Uterus (tissue), 7 donors: Measurements from ENCODE around the genes GINM1, RAET1L and MTHFD1L.

- PRO-cap, 4 experiments = peak in 4 of 4 experiments; most common plus-strand start chr6:149566216 (in 2); most common minus-strand start chr6:149566149 (in 3)
- RAMPAGE, long total RNA, 2 experiments = start-site peak on the plus strand in 1 of 2 experiments, at chr6:149566374-149566410 at its widest, 1,181 reads per replicate
- RRBS = 3% methylated on average over 44 of the region's 101 CpGs
Measured at GRCh38 chr6:149565939-149566960, at the start of gene GINM1. GINM1 (plus strand) TSS chr6:149566375.

DNA sequence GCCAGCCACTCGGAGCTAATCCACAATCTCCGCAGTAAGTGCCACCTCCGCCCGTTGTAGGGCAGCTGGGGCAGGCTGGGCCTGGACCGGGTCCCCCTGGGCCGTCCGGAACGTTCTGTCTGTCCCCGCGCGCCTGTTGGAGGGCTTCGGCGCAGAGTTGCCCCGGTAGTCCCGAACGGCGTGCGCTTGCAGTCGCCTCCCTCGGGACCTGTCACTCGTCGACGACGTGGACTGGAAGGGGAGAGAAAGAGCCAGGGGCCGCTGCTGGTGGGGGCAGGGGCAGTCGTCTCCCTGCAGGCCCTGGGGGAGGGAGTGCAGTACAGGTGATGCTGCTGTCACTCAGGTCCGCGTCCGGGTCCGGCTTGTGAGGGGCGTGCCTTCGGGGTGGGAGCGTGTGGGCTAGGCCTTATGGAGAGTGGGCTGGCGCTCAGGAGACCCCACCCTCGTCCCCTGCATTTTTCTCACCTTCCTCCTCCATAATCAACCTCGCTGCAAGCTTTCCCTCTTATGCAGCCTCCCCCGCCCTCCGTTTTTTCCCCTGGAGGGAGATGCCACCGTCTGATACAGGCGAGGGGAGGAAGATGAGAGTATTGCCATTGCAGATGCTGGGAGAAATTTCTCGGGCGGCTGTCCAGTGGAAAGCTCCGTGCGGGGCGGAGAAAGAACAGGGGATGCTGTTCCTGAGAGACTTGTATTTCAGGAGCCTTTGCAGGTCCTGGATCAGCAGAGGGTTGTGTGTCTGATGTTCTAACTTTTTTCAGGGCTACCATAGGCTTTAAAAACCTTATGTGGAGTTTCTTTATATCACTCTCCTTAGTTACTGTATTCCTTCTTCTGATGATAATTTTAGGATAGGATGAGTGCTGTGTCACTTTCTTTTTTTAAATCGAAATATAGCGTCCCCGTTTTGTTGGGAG lies 640 bp downstream of the PCMT1 start:
- PRO-cap, 4 experiments = no peak in any of the 4 experiments
- RAMPAGE, long total RNA, 2 experiments = no peak in any of the 2 experiments
- RRBS = 2% methylated on average over 10 of the region's 48 CpGs

DNA sequence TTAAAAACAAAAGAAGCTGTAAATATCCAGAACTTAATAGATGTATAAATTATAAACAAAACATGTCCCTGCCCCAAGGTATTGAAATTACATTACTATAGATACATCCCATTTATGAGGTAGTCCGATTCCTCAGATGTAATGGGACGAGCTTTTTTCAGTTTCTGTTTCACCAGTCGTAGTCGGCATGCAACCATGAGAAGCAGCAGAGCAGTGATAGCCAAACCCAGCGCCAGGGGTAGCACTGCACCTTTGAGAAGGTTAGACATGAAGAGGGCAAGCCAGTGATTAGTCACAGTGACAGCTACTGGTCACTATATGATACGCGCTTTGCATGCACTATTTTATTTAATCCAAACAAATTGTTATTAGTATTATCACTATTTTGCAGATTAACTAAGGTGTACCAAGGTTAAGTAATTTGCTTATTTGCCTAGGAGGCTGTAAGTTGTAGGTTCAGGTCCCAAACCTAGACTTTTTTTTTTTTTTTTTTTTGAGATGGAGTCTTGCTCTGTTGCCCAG lies 43.6 kb downstream of the LRP11 start:
- PRO-cap, 4 experiments = no peak in any of the 4 experiments
- RAMPAGE, long total RNA, 2 experiments = no peak in any of the 2 experiments
- RRBS = no CpG with 5 or more reads among the region's 7 CpGs

- PRO-cap, 4 experiments = no peak in any of the 4 experiments
- RAMPAGE, long total RNA, 2 experiments = no peak in any of the 2 experiments
- RRBS = no CpG with 5 or more reads among the region's 5 CpGs
Measured at GRCh38 chr6:149854901-149855468, 9.2 kb downstream of the LRP11 start.

DNA sequence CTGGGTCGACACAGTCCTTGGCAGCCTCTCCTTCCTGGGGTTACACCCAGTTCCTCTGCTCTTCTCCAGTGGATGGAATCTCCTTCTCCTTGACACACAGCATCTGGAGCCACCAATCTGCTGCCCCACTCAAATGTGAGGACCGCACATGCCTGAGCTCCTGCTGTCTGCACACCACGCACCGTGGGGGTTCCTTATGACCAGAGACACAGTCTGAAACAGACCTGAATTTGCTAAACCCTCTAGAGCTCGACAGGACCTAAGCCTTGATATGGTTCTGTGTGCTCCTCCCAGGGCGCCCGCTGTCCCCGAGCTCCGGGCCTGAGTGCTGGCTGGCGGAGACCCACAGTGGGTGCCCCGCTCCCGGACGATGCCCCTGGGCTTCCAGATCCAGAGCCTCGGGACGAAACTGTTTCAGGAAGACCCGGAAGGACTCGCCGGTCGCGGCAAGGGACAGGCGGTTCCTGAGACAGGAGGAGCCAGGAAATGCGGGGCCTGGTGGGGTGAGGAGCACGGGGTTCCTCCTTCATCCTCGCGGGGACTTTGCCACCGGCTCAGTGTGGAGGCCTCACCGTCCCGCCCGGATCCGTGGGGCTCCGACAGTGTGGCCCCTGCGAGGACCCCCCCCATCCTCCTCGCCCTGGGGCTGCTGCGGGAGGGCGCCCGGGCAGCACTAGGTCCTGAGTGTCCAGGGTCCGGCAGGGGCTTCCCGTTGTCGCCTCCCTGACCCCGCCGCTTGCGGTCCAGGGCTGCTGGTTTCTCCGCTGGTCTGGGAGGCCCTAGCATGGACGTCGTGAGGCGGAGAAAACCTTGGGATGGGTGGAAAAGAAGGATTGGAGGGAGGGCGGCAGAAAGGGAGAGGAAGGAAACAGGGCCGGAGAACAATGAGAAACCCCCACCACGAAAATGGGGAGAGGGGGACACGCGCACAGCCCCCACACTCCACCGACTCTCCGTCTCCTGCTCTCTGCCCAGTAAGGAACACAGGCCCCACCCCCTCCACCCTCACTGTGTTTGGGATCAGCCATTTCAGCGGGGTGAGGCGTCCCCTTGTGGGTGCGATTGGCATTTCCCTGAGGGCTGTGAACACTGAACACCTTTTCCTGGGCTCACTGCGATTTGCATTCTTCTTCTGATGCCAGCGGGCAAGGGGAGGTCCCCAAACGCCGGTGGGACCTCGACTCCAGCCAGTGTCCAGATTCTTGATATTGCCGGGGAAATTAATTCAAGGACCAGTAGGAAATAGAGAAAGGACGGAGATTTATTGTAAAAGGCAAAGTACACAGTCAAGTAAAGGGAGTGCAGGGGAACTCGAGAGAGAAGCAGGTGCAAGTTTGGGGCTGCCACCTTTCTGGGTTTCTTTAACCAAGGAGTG lies 2.9 kb upstream of the RAET1G start:
- PRO-cap, 4 experiments = peak in 4 of 4 experiments; most common minus-strand start position 976 of the sequence (in 4)
- RAMPAGE, long total RNA, 2 experiments = no peak in any of the 2 experiments
- RRBS = 5% methylated on average over 16 of the region's 64 CpGs

- PRO-cap, 4 experiments = peak in 2 of 4 experiments; most common minus-strand start chr6:150025532 (in 2)
- RAMPAGE, long total RNA, 2 experiments = no peak in any of the 2 experiments
- RRBS = no CpG with 5 or more reads among the region's 31 CpGs
Measured at GRCh38 chr6:150025360-150025919, at the start of gene RAET1L. RAET1L (minus strand) TSS chr6:150025532.

- PRO-cap, 4 experiments = no peak in any of the 4 experiments
- RAMPAGE, long total RNA, 2 experiments = no peak in any of the 2 experiments
- RRBS = no CpG with 5 or more reads among the region's 4 CpGs
Measured at GRCh38 chr6:150079590-150080012, 10.7 kb upstream of the ULBP3 start.

DNA sequence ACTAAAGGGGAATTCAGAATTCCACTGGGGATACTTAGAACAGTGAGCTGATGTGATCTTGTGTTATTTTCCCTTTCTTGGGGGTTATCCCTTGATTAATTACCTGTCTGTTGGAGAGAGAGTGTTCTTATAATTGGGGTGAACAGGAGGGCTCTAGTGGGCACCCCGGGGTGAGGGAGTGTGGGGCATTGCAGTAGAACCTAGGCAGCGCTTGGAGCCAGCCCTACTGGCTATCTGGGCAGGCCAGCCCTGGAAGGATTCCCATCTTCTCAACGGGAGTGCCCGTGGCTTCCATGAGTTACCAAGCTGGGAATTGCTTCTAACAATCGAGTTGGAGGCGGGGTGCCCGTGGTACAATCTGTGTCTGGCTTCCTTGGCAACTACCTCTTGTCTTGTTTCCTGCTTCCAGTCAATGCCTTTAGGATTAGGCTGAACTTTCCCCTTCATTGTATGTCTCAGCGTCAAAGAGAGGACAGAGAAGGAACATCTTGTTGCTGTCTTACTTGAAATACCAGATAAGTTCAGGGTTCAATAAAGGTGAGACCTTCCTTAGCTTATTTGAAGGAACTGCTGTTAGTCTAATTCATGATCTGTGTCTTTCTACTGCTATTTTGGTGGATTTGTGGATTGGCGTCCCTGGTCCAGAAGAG lies 33.3 kb downstream of the PPP1R14C start:
- PRO-cap, 4 experiments = no peak in any of the 4 experiments
- RAMPAGE, long total RNA, 2 experiments = no peak in any of the 2 experiments
- RRBS = no CpG with 5 or more reads among the region's 9 CpGs

DNA sequence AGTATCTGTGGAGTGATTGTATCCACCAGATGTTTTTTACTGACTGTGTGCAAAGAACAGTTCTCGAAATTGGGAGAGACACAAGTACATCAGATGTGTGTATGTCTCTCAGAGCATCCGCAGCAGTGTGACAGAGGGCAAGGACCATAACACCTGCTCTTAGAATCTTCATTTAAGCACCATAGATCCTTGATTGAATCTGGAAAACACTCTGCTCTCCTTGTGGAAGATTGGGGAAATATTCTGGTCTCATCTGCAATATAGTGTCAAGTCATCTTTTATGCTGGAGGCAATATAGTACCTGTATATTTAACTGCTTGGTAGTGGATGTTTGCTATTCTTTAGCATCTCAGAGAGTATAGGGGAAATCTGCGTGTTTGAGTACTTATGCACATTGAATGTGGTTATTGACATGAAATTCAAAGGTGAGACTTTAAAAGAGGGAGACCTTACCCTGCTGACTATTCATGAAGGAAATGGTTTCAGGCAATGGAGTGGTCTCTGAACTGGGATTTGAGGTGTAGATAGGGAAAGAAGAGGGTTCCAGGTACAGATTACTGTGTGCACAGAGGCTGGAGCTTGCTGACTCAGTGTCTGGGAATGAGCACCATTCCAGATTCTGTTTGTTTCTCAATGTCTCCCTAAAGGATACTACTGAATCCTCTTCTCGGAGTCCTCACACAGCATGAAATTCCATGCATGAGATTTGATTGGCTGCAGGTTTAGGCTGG lies 48.7 kb downstream of the PPP1R14C start:
- PRO-cap, 4 experiments = no peak in any of the 4 experiments
- RAMPAGE, long total RNA, 2 experiments = no peak in any of the 2 experiments
- RRBS = no CpG with 5 or more reads among the region's 4 CpGs

GRCh38 chr6:150202350-150203023 lies 59.6 kb downstream of the PPP1R14C start:
- PRO-cap, 4 experiments = no peak in any of the 4 experiments
- RAMPAGE, long total RNA, 2 experiments = no peak in any of the 2 experiments
- RRBS = no CpG with 5 or more reads among the region's 9 CpGs

GRCh38 chr6:150324159-150324514 lies 44.7 kb upstream of the IYD start:
- PRO-cap, 4 experiments = no peak in any of the 4 experiments
- RAMPAGE, long total RNA, 2 experiments = no peak in any of the 2 experiments
- RRBS = no CpG with 5 or more reads among the region's 5 CpGs

DNA sequence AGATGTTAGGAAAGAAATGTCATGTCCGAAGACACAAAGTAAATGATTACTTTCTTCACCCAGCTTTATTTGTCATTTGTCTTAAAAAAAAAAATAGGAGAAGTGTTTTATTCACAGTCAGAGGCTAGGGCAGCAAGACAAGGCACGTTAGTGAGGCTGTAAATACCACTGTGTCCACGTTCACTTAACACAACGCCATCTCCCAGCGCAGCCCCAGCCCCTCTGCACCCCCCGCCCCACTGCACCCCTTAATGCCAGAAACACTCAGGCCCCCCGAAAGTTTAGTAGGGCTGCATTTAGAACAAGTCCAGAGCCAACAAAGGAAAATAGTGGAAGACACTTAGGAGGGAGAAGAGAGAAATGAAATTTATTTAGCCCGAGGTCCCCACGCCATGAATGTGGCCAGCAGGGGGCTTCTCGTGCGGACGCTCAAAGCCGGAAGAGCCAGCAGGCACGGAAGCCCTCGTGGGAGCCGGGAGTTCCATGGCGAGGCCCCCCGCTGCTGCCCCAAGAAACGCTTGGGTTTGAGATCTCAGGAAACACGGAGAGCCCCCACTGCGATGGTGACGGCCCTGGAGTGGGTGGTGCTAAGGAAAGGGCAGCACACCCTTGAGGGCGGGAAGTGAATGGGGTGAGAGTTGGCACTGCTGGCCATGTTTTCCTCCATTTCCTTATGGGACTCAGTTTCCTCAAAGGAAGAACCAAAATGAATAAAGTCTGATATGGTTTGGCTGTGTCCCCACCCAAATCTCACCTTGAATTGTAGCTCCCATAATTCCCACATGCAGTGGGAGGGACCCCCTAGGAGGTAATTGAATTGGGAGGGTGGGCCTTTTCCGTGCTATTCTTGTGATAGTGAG lies 50.2 kb downstream of the IYD start:
- PRO-cap, 4 experiments = no peak in any of the 4 experiments
- RAMPAGE, long total RNA, 2 experiments = no peak in any of the 2 experiments
- RRBS = no CpG with 5 or more reads among the region's 24 CpGs

GRCh38 chr6:150633166-150634000 lies 33.7 kb downstream of the PLEKHG1 start:
- PRO-cap, 4 experiments = no peak in any of the 4 experiments
- RAMPAGE, long total RNA, 2 experiments = no peak in any of the 2 experiments
- RRBS = no CpG with 5 or more reads among the region's 14 CpGs

DNA sequence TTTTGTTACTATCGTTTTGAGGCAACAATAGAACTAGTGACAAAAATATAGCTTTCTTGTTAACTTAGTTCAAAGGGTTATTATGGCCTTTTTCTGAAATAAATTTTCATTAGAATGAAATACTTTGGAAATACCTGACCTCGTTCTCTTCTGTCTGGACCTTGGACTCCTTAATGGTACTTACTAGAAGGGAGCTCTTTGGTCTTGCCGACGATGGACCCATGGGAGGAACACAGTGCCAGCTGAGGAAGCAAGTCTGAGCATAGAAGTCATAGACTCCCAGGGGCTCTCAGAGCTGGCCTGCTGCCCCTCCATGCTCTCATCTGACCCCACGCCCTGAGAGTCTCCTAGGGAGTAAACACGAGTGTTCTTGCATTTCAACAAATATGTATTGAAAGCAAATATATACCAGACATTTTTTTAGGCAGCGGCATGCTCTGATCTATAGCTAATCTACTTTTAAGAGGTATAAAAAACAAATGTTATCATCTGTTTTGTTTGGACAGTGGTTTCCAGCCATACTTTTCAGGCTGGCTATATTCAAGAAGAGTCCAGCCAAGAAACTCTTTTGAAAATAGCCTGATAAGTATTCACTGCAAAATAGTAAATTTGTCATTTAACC lies 87.9 kb downstream of the PLEKHG1 start:
- PRO-cap, 4 experiments = peak in 2 of 4 experiments; most common minus-strand start position 175 of the sequence (in 2)
- RAMPAGE, long total RNA, 2 experiments = no peak in any of the 2 experiments
- RRBS = no CpG with 5 or more reads among the region's 7 CpGs

- PRO-cap, 4 experiments = no peak in any of the 4 experiments
- RAMPAGE, long total RNA, 2 experiments = no peak in any of the 2 experiments
- RRBS = no CpG with 5 or more reads among the region's 8 CpGs
Measured at GRCh38 chr6:150690067-150690885, 90.6 kb downstream of the PLEKHG1 start.

DNA sequence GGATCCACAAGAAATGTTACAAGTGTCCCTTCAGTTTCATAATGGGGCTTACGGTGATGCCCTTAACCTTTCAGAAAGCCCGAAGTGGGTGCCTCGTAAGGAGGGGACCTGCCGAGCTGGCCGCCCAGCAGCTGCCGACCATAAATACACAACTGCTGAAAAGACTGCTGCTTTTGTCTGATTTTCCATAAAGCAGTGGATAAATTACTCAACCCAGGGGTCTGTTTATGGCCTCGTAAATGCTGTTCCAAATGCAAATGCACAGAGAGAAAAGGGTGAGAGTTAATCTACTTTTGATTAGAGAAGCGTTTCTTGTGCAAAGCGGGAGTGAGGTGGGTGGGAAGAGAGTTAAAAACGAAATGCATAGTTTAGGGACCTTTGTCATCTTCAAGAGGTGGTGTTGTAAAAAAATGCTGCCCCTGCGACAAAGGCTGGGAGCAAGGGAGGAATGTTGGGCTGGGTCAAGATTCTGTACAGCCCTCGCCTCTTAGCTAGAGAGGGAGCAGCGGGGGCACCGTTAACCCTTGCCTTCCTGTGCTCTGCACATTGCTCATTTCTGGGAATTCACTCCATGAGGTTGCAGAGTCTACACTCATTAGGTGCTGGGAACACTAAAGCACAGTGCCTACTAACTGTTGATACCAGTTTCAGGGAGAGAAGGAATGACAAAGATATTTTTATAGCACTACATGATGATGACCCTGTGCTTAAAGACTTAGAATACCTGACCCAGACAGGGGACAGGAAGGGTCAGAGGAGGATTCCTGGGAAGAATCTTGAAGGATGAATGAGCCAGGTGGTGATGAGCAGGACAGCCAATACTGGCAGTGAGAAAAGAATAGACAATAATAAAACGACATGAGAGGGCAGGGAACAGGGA lies 111.9 kb upstream of the MTHFD1L start:
- PRO-cap, 4 experiments = no peak in any of the 4 experiments
- RAMPAGE, long total RNA, 2 experiments = no peak in any of the 2 experiments
- RRBS = no CpG with 5 or more reads among the region's 15 CpGs

GRCh38 chr6:150865456-150866137 lies at the start of gene MTHFD1L:
MTHFD1L (plus strand) TSS chr6:150865702.
- PRO-cap, 4 experiments = peak in 4 of 4 experiments; most common plus-strand start chr6:150865674 (in 4); most common minus-strand start chr6:150865580 (in 2)
- RAMPAGE, long total RNA, 2 experiments = no peak in any of the 2 experiments
- RRBS = 2% methylated on average over 45 of the region's 80 CpGs

- PRO-cap, 4 experiments = no peak in any of the 4 experiments
- RAMPAGE, long total RNA, 2 experiments = no peak in any of the 2 experiments
- RRBS = no CpG with 5 or more reads among the region's 18 CpGs
Measured at GRCh38 chr6:151024887-151025478, 159.5 kb downstream of the MTHFD1L start.

- PRO-cap, 4 experiments = no peak in any of the 4 experiments
- RAMPAGE, long total RNA, 2 experiments = no peak in any of the 2 experiments
- RRBS = no CpG with 5 or more reads among the region's 3 CpGs
Measured at GRCh38 chr6:151101446-151101896, 138.3 kb upstream of the AKAP12 start.

DNA sequence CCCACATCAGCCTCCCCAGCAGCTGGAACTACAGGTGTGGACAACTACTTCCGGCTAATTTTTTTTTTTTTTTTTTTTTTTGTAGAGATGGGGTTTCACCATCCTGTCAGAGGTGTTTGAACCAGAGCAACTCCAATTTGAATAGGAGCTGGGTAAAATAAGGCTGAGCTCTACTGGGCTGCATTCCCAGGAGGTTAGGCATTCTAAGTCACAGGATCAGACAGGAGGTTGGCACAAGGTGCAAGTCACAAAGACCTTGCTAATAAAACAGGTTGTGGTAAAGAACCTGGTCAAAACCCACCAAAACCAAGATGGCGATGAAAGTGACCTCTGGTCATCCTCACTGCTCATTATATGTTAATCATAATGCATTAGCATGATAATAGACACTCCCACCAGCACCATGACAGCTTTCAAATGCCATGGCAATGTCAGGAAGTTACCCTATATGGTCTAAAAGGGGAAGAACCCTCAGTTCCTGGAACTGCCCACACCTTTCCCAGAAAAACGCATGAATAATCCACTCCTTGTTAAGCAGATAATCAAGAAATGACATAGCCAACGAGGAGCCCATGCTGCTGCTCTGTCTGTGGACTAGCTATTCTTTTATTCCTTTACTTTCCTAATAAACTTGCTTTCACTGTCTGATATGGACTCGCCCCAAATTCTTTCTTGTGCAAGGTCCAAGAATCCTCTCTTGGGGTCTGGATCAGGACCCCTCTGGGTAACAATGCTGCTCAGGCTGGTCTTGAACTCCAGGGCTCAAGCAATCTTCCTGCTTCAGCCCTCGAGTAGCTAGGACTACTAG lies 10.6 kb upstream of the AKAP12 start:
- PRO-cap, 4 experiments = no peak in any of the 4 experiments
- RAMPAGE, long total RNA, 2 experiments = no peak in any of the 2 experiments
- RRBS = no CpG with 5 or more reads among the region's 6 CpGs